Natural killer cell (primary cell): ENCODE results near the gene AAGAB.

DNA sequence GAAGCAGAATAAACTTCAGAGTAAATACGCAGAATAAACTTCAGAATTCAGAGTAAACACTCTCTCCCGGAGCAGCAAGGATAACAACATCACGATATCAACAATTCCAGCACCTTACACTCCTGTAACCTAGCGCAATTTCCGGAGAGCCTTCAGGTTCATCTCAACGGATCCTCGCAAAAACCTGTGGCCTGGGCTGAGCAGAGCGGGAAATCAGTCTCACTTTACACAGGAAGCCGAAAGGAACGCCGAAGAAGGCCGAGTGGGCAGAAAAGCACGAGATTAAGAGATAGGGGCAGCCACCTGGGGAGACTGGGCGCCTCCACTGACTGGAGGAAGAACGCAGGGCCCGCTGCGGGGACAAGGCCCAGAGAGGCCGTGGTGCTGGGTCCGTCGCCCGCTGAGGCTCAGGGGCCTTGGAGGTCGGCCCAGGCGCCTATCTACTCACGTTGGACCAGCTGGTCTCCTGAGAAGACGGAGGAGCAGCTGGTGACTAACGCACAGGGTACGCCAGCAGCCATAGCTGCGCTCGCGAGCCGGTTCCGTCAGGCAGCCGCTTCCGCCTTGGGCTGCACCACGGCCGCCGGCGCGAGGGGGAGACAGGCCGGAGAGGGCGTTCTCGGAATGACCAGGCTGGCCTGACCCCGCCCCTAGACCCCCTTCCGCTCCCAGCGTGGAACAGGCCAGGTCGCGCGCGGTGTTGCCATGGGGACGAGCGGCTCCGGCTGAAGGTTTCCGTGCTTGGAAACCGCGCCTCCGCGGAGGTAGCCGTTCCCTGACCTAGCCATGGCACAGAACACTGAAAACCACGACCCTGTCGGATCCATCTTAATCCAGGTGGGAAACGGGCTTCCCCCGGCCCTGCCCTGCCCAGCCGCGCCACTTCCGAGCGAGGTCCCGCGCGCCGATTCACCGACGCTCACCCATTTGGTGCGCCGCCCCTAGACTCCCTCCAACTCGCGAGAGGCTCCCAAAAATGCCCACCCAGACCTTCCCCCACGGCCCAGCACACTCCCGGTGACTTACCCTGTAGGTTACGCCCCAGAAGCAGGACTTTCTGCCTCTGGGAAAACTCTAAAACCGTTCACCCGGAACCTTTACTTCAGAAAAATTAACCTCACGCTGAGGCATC lies at the start of gene AAGAB:
TSS of gene AAGAB (minus strand) at position 551 of the 1,132 bp plus-strand sequence.
- PRO-cap: bidirectional peak, plus-strand start at position 792 of the sequence, minus-strand start at position 547 of the sequence; unidirectional peak, minus-strand start at position 801 of the sequence

GRCh38 chr15:67838780-67839501 lies 13.6 kb downstream of the SKOR1 start:
- PRO-cap: no peak

DNA sequence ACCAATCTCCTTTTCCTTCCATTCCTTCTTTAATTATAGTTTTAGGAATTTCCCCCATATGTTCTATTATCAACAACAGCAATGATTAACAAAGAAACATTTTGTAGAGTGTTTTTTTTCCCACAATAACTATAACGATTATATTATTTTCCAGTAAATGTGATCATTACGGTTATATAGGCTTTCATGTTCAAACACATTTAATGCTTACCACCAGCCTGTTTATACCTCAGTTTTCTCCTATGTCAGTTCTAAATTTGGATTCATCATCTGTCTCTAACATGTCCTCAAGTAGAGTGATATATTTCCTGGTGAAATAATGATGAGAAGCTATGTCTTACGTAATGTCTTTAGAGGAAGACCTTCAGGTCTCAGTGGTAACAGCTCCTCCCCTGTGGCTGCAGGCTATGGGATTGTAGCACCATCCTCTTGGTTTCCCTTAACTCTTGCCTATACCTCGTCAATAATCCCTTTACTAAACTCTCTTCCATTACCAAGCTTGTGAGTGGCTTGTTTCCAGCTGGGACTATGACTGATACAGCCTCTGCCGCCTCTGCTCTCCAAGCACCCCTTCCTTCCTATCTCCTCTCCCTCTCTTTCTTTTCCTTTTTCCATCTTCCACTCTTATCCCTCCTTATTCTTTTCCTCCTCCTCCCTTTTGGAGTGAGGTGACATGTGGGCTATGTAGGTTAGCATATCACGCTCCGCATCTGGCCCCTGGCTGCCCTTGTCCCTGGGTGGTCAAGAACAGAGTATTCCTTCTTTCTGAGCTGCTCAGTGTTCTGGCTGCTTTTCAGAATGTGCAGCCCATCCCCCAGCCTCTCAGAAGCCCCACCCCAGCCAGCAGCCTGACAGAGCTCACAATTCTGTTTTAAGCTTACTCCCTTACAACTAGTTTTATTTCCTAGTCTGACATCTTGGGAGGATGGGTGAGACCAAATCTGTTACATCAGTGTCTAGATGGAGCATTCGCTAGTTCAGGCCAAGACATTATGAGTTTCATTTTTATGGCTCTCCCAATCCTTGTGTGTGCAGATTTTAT lies 89.3 kb downstream of the SKOR1 start:
- PRO-cap: no peak

DNA sequence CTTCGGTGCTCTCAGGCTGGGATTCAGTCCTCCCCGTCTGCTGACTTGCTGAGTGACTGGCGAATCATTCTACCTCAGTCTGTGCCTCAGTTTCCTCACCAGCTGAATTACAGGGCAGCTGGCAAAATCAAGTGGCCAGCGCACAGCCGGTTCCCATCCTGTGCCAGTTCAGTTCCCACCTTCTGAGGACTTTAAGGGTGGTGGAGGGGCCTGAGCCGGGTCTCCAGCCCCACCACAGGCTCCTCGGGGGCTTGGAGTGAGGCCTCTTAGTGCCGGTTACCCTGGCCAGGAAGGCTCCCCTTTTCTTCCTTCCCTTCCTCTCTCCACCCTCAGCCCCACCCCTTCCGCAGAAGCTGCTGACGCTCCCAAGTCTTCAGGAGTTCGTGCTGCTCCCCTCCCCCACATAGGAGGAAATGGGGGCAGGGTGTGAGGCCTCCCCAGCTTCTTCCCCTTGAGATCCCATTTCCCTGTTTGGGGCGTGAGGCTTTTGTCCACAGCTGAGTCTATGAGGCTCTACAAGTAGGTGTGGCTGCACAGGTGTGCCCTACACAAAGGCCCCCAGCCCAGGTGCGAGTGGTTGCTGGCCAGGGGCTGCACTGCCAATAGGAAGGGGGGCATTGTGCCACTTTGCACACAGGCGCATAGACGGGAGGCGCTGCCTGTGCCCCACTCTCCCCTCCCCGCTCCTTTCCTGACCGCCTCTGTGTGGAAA lies 798 bp upstream of the CALML4 start:
- PRO-cap: no peak

- PRO-cap: bidirectional peak, plus-strand start at chr15:68230184, minus-strand start at chr15:68230008
Observed at GRCh38 chr15:68229939-68230513, 498 bp upstream of the CLN6 start.

- PRO-cap: no peak
Observed at GRCh38 chr15:68290485-68291118, 13.1 kb downstream of the FEM1B start.

DNA sequence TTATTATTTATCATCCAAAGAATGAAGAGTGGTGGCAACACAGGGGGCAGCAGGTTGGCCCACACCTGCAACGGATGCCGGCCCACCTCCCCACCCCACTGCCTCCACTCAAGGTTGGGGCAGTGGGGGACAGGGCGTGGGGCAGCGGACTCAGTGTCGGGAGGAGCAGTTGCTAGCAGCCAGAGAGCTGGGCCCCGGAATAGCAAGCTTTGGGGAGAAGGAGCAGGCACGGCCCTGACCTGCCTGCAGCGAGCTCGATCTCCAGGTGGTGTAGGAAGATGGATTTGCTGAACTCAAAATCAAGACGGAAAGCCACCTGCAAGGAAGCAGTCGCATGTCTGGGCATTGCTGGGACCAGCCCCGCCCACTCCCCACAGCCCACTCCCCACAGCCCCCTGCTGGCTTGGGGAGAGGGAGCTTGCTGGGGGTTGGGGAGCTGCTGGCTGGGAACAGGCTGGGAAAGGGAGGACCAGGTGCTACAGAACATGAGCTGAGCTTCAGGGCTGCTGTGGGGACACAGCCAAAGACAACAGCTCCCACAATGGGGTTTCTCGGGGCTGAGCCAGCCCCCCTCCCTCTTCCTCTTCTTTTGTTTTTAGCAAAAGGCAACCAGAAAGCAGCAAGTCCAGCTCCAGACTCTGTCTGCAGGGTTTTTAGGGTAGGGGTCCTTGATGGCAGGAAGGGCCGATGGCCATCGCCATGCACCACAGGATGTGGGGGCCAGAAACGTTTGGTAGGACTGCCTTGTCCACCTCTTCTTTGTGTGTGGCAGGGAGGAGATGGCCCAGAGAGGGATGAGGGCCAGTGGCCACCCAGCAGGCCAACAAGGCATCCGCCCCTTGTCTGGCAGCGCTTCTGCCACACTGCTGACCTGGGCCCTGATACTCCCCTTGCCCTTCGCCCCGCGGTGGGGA lies 38.1 kb downstream of the FEM1B start:
- PRO-cap: no peak

DNA sequence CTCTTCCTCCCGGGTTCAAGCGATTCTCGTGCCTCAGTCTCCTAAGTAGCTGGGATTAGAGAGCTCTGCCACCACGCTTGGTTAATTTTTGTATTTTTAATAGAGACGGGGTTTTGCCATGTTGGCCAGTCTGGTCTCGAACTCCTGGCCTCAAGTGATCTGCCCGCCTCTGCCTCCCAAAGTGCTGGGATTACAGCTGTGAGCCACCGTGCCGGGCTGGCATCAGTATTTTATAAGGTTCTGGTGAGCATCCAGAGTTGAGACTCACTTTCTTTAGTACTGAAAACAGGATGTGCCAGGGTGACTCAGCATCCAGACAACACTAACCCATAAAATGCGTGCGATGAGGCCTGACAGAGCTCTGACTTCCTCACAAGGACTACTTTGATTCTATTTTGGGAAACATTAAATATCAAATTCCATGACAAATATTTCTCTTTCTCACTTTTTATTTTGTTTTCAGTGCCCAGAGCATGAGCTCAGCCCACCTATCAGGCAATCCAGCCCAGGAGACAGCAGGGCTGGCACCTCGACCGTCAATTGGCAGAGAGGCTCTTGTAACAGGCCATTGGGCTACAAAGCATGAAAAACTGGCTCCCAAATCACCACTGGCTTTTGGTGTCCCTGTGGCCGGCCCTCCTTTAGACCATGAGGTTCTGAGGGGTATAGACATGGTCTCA lies 74.9 kb downstream of the FEM1B start:
- PRO-cap: no peak

DNA sequence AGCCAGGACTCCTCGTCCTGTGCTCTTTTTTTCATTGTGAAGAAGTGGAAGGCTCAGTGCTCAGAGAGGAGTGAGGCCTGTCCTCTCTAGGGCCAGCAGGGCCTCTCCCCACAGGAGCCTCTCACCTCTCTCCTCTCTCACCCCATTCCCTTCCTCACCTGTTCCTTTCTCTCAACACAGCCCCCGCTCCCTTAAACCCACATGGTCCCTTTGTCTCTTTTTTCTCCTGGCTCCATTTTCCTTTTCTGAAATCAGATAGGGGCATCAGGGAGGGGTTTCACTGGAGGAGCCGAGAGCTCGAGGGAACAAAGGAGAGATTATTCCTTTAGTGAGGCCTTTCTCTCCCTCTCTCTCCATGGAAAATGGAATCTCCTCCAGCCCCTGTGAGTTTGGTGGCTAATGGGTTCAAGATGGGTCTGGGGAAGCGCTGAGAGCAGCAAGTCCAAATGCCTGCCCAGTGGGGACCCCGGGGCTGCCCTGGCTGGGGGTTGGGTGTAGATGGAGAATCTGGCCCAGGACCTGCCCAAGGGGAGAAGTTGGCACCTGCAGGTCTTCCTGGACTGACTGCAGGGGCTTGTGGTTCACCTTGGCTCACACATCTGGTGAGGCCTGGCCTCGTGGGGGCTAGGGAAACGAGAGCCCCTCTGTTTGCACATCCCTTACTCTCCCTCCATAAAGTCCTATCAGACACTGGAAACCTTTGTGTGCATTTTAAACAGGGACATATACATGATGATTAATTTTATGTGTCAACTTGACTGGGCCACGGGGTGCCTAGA lies 56.8 kb downstream of the ITGA11 start:
- PRO-cap: no peak

DNA sequence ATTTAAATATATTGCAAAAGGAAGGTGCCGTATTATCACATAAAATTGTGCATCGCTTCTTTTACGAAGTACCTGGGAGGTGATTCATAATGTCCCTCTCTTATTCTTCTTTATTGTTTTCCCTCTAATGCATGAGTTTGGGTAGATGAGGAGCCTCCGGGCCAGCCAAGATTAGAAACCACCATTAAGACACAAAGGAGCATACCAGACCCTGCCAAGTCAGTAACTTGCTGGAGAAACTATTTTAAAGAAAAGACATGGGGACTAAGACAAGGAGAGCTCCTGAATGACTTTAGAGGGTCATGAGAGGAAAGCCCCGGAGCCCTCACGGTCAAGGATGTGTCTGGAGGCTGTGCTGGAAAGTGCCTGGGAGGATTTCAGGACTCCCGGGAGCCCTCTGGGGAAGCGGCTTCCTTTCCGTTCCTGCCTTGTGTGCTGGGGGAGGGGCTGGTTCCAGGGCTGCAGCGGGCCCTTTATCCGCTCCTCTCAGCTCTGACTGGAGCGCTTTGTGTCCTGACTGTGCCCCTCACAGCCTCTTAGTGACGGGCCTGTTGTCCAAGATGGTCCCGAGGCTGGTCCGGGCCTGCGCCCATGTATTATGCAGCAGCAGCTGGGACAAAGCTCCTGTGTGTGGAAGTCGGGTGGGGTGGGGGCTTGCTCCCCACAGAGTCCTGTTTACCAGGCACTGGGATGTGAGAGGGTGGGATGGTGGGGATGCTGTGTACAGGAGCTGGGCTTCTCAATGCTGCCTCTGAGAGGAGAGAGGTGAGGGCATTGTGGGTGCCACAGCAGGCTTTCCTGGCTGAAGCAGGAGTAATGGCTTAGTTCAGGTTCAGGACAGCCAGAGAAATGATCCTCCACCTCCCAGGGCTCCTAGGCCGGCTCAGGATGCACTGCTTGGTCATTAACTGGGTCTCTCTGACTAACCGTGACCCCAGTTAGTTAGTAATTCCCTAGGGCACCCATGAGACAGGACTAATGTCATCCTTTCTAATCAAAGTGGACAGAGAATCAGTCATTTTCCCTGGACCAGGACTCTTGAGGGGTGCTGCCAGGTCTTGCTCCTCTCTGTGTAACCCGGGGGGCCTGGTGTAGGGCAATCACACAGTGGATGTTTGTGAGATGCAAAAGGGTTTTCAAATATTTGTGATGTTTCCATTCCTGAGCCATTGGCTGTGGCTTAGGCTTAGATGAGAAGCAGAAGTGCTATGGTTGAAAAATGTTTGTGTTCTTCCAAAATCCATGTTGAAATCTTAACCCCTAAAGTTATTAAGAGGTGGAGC lies 35.9 kb downstream of the CORO2B start:
- PRO-cap: no peak

GRCh38 chr15:68637923-68638439 lies 59.2 kb downstream of the CORO2B start:
- PRO-cap: no peak

GRCh38 chr15:68640672-68641780 lies 62.2 kb downstream of the CORO2B start:
- PRO-cap: no peak

- PRO-cap: no peak
Observed at GRCh38 chr15:68673812-68674424, 95.1 kb downstream of the CORO2B start.

GRCh38 chr15:68789535-68790566 lies 30.8 kb downstream of the ANP32A start:
- PRO-cap: no peak

GRCh38 chr15:69149758-69150307 lies 10.6 kb upstream of the GLCE start:
- PRO-cap: no peak

DNA sequence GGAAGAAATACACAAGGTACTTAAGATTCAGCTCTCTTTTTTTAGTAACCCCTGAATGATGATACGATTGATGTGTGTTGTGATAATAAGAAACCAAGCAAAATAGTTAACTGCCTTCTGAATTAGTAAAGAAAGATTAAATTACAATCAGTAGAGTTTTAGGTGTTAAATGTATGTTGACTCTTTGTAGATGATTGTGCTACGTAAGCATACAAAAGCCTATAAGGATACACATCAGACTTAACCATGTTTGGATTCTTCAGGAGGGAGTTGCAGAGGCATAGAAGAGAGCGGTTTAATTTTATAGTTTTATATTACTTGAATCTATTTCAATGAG lies 2.9 kb downstream of the GLCE start:
- PRO-cap: no peak

GRCh38 chr15:69304028-69304721 lies 5.5 kb downstream of the PAQR5 start:
- PRO-cap: no peak

DNA sequence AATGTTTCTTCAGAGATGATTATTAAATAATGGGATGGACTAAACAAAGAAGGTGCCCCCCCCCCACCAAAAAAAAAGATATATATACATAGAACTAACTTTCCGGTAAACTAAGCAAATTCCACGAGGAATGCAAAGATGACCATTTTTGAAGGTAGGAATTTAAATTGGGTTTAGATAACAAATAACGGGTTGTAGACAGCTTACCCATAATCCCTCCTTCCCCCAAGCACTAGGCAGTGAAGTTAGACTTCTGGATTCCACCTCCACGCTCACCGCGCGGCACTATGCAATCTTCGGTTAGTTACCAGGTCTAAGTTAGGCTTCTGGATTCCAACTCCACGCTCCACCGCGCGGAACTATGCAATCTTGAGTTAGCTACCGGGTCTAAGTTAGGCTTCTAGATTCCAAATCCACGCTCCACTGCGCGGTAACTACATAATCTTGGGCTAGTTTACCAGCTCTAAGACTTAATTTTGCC lies 805 bp upstream of the RPLP1 start:
- PRO-cap: no peak

DNA sequence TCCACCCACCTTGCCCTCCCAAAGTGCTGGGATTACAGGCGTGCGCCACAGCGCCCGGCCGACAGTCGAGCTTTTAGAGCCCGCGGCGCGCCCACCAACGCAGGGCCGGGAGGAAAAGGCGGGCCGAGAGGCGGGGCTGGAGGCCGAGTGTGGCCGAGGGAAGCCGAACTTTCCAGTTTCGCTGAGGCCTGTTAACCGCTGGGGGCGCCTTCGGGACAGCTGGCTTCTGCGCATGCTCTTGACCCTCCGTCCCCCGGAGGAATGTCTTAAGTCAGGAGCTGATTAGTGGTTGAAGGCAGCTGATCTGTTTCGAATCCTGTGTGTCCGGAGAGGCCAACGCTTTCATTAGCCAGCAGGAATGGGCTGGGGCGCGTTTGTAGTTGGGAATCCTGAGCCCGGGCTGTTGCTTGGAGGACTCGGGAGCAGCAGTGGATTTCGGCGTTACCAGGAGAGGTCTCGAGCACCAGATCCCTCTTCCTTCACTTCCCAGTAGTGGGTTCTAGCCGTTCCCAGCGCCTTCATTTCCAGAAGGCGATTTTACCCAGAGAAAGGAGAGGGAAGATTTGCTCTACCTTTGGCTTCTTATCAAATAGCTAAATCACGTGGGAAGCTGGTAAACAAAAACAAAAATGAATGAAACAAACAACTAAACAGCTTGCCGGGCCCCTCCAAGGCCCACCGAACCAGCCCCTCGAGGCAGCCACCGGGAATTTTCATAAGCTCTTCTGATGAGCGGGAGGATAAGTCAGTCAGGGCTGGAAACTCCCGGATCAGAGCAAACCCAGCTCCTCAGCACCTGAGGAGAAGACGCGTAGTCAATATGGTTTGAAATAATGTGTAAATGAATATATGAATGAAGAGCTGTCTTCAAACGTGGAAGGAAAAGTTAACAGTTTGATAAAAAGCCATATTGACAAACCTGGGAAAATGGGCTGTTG lies 10.3 kb downstream of the RPLP1 start:
- PRO-cap: bidirectional peak, plus-strand start at position 249 of the sequence, minus-strand start at position 67 of the sequence

- PRO-cap: no peak
Observed at GRCh38 chr15:69490574-69491102, 38.0 kb downstream of the RPLP1 start.